Left lung (tissue), 1 donor: ENCODE results near the genes DNAJC1, EBLN1, COMMD3 and ARMC3.

- PRO-cap, result no peak
These were observed 29.2 kb downstream of the NEBL start for GRCh38 chr10:20867992-20868256.

DNA sequence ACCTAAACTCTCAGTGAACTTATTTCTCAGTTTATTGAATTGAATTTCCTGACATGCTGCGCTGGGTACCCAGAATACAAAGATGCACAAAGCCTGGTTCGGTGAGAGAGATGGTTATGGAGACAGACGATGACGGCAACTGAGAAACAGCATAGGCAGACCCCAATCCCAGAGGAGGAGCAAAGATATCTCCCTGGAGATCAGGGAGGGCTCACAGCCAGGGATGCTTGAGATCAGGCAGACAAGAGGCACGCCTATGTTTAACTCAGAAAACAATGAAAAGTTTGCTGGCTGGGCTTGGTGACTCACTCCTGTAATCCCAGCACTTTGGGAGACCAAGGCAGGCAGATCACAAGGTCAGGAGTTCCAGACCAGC lies 175.0 kb downstream of the SKIDA1 start:
- PRO-cap, result unidirectional peak, minus-strand start at position 141 of the sequence

DNA sequence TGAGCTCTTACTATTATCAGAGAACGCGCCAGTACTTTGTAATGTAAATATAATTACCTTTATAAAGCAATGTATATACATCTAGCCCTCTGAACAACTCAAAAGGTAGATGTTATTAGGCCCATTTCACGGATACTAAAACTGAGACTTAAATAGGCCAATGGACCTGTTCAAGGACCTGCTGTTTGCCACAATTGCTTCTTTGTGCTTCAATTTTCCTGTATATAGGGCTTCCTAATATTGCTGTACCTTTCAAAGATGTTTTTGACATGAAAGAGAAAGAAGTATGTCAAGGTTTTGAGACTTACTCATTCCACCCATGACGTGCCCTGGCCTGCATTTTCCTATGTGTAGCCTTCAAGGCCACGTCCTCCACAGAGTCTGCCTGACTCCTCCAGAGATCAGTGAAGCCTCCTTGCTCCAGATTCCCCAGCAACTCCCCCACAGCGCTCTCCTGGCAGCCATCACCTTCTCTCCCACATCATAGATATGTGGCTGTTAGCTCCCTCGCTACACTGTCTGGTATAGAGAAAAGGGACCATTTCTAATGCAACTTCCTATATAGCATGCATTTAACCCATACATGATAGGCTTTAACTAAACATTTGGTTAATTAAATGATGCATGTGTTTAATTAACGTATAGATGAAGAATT lies 156.5 kb downstream of the SKIDA1 start:
- PRO-cap, result no peak

DNA sequence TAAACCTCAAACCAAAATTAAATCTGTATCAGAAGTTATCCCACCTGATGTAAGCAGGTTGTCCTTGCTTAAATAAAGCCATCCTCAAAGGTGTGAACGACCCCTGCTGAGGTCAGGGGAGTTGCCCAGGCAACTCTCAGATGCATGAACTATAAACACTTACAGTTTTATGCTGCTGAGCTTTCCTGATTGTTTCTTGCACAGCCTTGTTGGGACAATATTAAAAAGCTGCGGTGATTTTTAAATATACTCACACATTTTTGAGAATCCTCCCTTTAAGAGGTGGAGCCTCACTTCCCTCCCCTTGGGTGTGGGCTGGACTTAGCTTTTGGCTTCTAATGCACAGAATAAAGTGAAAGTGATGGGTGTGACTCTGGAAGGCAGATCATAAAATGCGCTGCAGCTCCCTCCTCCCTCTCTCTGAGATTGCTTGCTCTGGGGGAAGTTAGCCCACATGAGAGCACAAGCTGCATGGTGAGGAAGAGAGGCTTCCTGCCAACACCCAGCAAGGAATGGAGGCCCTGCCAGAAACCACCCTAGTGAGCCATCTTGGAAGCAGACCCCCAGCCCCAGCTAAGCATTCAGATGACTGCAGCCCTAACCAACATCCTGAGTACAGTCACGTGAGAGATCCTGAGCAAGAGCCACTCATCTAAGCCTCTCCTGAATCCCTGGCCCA lies 152.6 kb downstream of the SKIDA1 start:
- PRO-cap, result unidirectional peak, plus-strand start at position 355 of the sequence; unidirectional peak, plus-strand start at position 417 of the sequence

DNA sequence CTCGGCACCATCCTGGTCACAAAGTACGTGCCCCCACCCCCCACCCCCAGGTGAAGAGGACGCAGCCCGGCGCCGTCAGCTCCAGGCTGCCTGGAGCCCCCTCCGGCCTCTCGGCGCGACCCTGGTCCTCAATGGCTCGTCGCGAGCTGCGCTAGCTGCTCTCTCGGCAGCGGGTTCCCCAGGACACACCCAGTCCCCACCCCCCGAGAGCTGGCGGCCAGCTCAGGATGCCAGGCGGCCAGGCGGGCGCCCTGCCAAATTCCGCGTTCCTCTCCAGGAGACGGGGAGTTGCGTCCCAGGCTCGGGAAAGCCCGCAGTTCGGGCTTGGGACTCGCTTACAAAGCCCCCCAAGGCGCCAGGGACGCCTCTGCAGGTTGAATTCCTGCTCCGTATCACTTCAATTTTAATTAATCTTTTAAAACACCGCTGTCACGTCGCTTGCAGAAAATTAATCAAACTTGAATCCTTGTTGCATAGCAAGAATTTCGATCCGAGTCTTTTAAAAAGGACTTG lies 28.3 kb downstream of the SKIDA1 start:
- PRO-cap, result bidirectional peak, plus-strand start at position 316 of the sequence, minus-strand start at position 130 of the sequence

GRCh38 chr10:21582368-21582917 lies 48.4 kb downstream of the MLLT10 start:
- PRO-cap, result no peak

GRCh38 chr10:21692990-21693442 lies 159.0 kb downstream of the MLLT10 start:
- PRO-cap, result no peak

DNA sequence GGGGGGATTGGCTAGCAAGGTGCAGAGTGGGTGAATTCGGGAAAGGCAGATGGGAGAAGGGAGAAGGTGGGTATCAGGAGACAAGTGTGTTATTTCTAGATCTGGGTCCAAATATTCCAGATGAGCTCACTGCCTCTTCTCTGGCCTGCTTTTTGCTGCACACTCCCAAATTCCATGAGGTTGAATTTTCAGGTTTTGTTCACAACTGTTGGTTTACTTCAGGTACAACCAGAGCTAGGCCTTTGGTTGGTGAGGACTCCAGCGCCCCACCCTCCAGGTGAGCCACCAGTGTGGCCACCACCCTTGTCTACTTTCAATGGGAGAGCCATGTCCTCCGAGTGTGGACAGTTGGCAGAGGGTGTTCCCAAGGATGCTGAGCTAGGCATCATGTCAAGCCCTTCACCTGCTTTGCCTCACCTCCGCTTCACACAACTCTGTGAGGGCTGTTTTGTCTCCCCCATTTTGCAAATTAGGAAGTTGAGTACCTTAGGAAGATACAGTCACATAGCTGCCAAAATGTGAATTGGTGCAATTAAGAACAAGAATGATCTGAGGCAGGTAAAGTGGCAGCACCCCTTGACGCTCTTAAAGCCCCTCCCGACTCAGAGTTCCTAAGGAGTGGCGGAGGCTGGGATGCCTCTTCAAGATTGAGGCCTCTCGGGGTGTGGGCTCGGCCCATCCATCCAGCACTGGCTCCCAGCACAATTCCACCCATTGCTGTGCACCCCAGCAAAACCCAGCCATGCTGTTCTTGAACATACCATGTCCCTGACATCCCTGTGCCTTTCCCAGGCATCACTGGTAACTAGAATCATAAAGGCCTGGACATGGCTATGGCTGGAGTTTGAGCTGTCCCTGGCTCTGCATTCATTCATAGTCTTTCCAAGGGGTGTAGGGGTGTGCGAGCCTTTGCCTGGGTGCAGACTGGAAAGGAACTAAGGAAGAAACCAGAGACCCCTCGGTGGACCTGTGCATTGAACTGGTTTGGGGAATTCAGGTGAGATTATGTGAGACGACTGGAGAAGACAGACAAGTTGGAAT lies 213.1 kb downstream of the MLLT10 start:
- PRO-cap, result no peak

- PRO-cap, result no peak
These were observed 222.7 kb downstream of the MLLT10 start for GRCh38 chr10:21756750-21757052.

- PRO-cap, result bidirectional peak, plus-strand start at chr10:22002934, minus-strand start at chr10:22002602
These were observed 1.2 kb downstream of the DNAJC1 start for GRCh38 chr10:22002341-22002655.

DNA sequence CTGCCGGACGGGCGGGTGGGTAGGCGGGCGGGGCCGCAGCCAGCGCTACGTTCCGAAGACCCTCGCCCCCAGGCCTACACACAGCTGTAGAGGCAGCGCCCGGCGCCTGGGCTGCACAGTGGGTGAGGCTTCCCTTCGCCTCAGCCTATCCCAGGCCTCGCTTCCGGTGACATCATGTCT lies at the start of gene DNAJC1:
TSS of gene DNAJC1 (minus strand) at position 120 of the 180 bp plus-strand sequence.
- PRO-cap, result bidirectional peak, plus-strand start outside the sequence, minus-strand start at position 80 of the sequence

DNA sequence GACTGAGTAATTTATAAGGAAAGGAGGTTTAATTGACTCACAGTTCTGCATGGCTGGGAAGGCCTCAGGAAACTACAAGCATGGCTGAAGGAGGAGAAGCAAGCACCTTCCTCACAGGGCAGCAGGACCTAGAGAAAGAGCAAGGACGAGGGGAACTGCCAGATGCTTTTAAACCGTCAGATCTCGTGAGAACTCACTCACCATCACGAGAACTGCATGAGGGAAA lies at the start of gene EBLN1:
TSS of gene EBLN1 (minus strand) at position 141 of the 226 bp plus-strand sequence.
- PRO-cap, result no peak

GRCh38 chr10:22230860-22231169 lies 13.0 kb upstream of the EBLN1 start:
- PRO-cap, result no peak

GRCh38 chr10:22315770-22316842 lies at the start of gene COMMD3:
TSS of gene COMMD3 (plus strand) at chr10:22316388.
- PRO-cap, result unidirectional peak, plus-strand start at chr10:22315966; bidirectional peak, plus-strand start at chr10:22316452, minus-strand start at chr10:22316329; bidirectional peak, plus-strand start at chr10:22316687, minus-strand start at chr10:22316645

GRCh38 chr10:22599762-22600605 lies 114.4 kb downstream of the PIP4K2A start:
- PRO-cap, result no peak

DNA sequence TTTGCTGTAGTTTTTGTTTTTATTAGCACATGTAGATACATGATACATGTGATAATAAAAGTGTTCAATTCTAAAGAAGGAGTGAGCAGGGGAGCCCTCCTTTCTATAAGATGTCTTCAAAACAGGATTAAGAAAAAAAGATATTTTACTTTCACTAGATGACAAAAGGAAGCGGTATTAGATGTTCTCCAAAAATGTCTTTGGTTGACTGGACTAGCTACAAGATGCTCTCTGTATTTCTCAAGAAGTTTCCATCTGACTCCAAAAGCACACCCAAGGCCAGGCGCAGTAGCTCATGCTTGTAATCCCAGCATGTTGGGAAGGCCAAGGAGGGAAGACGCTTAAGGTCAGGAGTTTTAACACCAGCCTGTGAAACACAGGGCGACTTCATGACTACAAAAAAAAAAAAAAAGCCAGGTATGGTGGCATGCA lies 84.6 kb downstream of the PIP4K2A start:
- PRO-cap, result no peak

GRCh38 chr10:22632696-22633513 lies 81.5 kb downstream of the PIP4K2A start:
- PRO-cap, result no peak

DNA sequence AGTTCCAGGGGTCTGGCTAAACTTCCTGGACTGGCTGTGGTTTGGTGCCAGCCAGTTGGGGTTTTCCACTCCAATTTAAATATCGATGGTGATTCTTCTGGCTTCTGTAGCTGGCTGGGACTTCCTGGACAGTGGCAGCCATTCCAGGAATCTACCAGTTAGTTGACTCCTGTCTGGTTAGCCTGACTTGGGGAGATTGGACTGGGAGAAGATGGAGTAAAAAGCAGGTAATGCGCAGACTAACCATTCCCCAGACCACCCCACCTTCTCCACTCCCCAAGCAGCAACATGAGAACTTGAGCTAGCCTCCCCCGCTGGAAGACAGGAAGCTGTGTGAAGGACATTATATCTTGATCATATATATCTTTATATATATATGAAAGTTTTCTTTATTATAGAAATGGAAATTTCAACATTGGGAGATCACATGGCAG lies 6.3 kb upstream of the PIP4K2A start:
- PRO-cap, result no peak

GRCh38 chr10:22742853-22743052 lies 28.4 kb upstream of the PIP4K2A start:
- PRO-cap, result no peak

DNA sequence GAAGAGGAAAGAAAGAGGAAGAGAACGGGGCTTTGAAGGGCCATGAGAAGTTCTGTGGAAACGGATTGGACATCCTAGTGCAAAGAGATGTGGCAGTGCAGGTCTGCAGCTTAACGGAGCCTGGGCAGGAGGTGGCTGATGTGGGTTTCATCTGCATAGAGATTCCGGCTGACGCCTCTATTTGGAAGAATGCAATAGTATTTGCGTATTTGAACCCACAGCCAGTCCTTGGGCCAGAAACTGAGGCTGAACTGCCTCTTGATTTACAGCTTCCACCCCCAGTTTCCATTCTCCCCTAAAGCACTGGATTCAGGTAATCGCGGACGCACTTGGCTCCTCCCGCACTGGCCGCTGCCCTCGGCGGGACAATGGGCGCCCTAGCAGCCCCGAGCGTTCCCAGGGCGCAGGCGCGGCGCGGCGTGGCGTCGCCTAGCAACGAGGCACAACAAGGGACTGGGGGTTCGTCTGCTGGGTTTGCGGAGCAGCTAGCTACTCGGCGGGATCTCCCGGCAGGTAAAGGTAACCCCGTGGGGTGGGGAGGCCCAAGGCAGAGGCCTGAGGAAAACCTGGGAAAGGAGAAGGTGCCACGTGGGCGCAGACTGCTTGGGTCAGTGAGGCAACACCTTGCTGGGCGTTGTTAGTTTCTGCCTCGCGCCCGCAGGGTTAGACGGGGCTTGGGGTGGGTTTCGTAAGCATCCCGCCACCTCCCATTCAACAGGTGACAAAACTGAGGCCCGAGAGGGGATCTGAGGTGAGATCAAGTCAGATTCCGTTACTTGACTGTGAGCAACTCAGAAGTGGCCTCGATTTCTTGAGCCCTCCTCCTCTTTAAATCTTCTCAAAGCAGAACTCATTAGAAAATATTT lies at the start of gene ARMC3:
TSS of gene ARMC3 (plus strand) at position 460 of the 866 bp plus-strand sequence.
- PRO-cap, result no peak